A549 (cell line): ENCODE measurements around a stretch of chr6.

DNA sequence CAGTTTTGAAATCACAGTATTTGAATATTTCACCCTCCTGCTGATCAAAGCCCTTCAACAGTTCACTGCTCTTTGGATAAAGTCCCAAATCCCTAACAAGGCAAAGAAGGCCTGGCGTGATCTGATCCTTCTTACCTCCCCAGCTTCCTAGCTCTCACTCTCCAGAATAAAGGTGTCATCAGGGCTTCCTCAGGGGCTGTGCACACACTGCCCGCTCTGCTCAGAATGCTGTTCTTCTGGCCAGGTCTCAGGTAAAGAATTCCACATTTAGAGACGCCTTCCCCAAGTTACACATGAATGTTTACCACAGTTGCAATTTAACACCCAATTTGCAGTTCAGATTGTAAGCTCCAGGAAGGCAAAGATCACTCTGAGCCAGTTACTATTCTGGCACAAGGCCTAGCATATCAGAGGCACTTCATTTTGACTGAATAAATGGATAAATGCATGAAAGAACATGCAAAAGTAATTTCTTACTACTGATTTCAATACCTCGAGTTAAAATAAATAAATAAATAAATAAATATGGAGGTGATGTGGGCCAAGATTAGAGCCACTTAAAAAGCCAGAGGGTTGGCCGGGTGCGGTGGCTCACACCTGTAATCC is 59.0 kb upstream of the MCM9 start:
- PRO-cap = no peak
CAGE:
- cytosol, long polyA plus RNA = no peak
- long polyA plus RNA = no peak
- nucleus, long polyA plus RNA = no peak

GRCh38 chr6:119179159-119179829 is 100.8 kb upstream of the FAM184A start:
- PRO-cap = no peak
CAGE:
- cytosol, long polyA plus RNA = no peak
- long polyA plus RNA = no peak
- nucleus, long polyA plus RNA = no peak

DNA sequence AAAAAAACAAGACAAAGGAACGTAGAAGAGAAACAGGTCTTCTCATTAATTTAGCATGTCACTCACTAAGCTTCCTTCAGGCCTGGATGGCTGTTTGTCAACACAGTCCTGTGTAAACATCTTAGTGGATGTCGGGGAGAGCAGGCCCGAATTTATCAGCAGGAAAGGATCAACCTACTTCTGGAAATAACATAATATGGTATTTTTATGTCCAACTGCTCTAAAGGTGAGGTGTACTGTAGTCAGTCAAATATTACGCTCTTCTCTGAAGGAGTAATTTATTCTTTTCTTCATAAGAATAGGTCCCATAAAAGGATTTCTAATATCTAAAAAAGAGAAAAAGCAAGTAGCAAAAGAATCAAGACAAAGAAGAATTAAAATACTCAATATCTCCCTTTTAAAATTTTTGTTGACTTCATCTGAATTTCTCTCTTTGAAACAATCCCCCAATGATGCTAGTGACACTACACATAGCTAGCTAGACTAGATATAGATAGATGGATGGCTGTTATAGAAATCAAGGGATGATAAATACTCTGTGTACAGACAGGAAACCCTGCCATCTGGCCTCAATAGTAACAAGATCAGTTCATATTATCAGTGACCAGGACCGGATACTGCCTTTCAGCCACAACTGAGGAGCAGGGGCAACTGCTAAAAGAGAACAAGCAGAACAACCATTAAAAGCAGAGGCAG is 118.0 kb upstream of the FAM184A start:
- PRO-cap = no peak
CAGE:
- cytosol, long polyA plus RNA = no peak
- long polyA plus RNA = no peak
- nucleus, long polyA plus RNA = no peak

DNA sequence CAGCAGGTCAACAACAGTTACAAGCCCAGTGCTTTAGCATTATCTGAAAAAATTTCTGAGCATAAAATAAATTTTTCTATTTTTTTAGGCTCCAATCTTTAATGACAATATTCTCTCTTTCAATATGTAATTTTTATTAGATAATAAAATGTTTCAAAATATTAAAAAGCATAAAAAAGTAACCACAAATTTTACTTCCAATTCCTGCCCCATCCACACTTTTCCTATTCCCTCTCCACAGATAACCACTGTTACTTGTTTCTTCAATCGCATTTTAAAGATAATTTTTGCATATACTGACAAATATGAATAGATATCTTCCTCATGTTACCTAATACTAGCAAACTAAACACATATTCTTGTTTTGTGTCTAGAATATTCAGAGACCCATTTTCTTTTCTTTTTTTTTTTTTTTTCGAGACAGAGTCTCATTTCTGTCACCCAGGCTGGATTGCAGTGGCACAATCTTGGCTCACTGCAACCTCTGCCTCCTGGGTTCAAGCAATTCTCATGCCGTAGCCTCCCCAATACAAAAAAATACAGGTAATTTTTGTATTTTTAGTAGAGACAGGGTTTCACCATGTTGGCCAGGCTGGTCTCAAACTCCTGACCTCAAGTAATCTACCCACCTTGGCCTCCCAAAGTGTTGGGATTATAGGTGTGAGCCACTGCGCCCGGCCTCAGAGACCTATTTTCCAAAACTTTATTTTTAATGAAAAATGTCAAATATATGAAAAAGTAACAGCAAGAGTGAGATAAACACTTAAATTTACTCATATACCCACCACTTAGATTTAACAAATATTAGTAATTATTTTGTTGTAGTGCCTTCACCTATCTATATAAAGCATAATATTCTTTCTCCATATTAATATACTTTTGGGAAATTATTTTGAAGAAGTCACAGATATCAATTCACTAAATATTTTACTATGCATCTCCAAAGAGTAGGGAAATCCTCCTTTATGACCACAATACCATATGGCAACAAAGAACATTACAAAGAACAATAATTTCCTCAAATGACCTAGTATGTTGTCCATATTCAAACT is 128.2 kb downstream of the MAN1A1 start:
- PRO-cap = no peak
CAGE:
- cytosol, long polyA plus RNA = no peak
- long polyA plus RNA = no peak
- nucleus, long polyA plus RNA = no peak

DNA sequence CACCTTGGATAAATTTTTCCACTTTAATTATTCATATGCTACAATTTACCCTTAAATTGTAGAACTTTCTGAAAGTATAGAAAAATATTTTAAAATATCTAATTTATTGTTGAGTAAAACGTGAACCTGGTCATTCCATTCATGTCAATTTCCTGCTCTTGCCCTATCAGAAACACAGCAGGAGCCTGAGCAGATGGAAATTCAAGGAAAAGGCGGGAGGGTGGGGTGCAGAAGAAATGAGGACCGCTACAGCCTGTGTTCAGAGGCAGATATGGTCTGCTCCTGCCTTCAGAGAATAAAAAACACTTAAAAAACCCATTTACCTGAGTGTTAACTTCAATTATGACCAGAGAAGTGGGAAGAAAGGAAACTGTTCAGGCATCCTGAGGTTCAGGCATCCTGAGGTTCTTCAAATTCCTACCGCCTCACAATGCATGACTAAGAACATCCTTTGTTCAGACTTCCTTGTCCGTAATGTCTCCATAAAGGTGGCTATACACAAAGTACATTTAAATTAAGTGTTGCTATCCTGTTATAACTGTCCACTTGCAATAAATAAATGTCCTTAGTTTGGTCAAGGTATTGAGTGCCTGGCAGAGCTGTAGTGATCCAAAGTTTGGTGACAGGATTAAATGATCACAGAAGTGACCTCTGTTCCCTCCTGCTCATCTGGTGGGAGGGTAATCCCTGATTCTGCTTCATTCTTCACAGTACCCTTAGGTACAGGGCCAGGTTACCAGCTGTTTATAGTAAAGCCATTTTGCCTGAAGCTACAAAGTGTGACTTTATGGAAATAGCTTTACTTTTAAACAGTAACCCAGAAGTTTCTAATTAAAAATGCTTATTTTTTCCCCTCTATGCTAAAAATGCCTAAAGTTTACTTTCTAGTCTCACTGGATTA is 109.1 kb downstream of the MAN1A1 start:
- PRO-cap = no peak
CAGE:
- cytosol, long polyA plus RNA = no peak
- long polyA plus RNA = no peak
- nucleus, long polyA plus RNA = no peak

DNA sequence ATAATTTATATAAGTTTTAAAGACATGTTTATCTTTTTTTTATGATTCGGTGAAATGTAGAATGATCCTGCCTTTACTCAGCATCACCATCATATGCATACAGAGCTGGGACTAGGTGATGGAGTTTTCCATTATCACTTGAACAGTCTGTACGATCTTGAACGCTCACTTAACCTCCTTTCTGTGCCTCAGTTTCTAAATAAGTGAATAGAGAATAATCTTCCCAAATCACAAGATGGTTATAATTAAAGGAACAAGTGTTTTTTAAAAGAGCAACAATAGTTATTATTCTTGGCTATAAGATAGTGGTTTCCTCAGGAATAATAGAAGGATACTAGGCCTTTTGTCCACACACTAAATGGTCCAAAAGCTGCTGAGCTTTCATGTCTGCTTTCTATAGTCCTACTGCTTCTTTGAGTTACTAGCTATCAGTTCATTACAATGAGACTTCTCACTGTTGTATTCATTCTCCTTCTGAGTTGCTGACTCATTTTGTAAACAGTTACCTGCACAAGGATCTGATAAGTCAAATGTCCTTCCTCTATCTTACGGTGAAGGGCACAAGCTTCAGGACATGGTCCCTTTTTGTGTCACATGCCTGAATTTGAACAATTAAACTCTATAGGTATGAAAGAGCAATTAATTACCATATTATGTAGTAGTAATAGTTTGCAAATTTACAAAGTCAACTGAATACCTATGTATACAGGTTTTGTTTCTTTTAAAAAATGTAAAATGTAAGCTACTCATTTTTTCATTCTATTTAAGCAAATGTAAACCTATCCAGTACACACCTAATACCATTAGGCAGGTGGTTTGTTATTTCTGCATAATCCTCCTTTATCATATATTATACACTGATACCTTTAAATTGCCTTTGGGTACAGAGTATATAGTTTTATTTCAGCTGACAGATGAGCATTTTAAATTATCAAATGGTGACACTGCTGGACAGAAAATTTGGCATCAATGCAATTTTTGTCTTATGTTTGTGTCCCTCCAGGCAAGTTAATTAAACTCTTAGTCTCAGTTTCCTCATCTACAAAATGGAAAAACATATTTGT is 90.5 kb downstream of the MAN1A1 start:
- PRO-cap = no peak
CAGE:
- cytosol, long polyA plus RNA = no peak
- long polyA plus RNA = no peak
- nucleus, long polyA plus RNA = no peak

- PRO-cap = no peak
CAGE:
- cytosol, long polyA plus RNA = no peak
- long polyA plus RNA = no peak
- nucleus, long polyA plus RNA = no peak
These were observed 5.6 kb upstream of the MAN1A1 start for GRCh38 chr6:119355082-119355563.

DNA sequence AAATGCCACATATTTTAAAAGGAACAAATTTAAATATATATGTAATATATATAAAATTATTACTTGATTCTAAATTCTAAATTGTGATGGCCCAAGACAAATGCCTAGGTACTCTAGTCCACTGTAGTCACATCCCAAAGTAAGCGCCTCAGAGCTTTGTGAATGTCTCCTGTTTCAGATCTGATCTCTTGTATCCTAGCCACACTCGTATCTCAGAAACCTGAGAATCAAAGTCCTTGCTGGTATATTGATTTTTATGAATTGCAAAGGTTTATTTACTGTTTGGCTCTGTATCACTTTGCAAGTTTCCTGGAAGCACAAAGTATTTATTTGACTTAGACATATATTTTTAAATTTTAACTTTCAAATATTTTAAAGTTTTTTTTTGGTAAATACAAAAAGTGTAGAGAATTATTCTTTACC is 148.8 kb upstream of the MAN1A1 start:
- PRO-cap = no peak
CAGE:
- cytosol, long polyA plus RNA = no peak
- long polyA plus RNA = no peak
- nucleus, long polyA plus RNA = no peak

- PRO-cap = no peak
CAGE:
- cytosol, long polyA plus RNA = no peak
- long polyA plus RNA = no peak
- nucleus, long polyA plus RNA = no peak
These were observed 290.6 kb downstream of the TBC1D32 start for GRCh38 chr6:121043634-121044102.

DNA sequence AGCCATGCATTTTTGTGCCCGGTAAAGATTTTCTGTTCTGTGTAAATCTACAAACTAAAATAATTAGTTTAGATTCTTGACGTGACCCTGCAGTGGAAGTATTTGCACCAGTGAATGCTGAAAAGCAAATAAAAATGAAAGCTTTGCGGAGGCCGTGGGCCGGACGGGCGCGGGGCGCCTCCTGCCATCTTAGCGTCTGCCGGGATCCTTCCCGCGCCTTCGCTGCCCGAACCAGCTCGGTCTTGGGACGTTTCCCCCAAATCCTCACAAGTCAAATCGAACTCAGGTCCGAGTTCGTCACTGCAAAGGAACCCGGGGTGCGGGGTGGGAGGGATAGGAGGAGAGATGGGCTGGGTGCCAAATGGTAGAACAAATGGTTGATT is 1.5 kb downstream of the GJA1 start:
- PRO-cap = no peak
CAGE:
- cytosol, long polyA plus RNA = no peak
- long polyA plus RNA = no peak
- nucleus, long polyA plus RNA = no peak

GRCh38 chr6:122211418-122212014 is 187.9 kb upstream of the HSF2 start:
- PRO-cap = unidirectional peak, plus-strand start at chr6:122211646
CAGE:
- cytosol, long polyA plus RNA = no peak
- long polyA plus RNA = no peak
- nucleus, long polyA plus RNA = no peak

GRCh38 chr6:122568429-122568769 is 41.8 kb upstream of the PKIB start:
- PRO-cap = no peak
CAGE:
- cytosol, long polyA plus RNA = no peak
- long polyA plus RNA = no peak
- nucleus, long polyA plus RNA = no peak

GRCh38 chr6:122717150-122717682 is 62.3 kb upstream of the FABP7 start:
- PRO-cap = no peak
CAGE:
- cytosol, long polyA plus RNA = no peak
- long polyA plus RNA = no peak
- nucleus, long polyA plus RNA = no peak

DNA sequence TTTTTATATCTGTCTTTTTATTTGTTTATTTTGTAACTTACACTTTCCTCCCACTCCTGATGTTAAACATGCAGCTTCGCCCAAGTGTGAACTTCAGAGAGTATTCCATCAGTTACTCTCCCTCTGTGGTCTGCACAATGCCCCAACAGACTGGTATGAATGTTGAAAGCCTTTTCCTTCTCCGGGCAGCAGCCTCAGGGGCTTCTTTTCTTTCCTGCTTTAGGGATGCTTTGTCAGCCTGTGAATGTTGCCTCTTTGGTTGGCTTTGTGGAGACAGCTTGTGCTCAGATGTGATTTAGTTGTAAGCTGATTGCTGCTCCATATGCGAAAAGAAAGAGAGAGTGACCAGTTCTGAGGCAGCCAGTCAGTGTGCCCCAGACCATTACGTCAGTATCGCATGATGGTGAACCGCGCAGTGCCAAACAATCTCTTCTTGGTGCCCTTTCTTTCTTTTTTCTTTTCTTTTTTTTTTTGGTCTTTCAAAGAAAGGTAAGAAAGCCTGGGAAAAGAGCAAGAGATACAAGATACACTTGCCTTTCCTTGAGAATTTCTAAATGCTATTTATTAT is 44.1 kb downstream of the SMPDL3A start:
- PRO-cap = no peak
CAGE:
- cytosol, long polyA plus RNA = no peak
- long polyA plus RNA = no peak
- nucleus, long polyA plus RNA = no peak

DNA sequence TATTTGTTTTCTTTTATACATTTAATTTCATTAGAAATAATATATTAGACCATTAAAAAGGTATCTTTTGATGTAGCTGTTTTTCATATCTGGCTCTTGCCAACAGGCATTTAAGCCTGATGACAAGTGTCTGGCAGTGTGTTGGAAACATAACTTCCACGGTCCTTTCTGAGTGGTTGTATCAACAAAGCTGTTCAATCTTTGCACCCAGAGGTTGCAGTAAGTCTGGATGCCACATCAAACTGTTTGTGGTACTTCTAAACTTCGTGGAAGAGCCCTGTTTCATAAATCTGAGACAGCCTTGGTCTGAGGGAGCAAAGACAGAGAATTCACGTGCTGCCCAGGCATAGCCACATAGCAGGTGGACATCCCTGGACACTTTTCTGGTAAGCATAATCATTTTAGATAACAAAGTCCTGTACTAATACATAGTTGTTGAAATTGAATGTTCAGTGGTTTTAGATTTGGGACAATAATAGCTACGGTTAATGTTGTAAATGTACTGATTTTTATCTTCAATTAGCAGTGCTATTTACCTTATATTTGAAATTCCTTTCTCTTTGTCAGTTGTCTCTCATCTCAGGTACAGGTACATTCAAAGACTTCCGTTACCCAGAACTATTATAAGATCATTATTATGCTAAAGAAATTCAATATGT is 197.2 kb downstream of the TRDN start:
- PRO-cap = no peak
CAGE:
- cytosol, long polyA plus RNA = no peak
- long polyA plus RNA = no peak
- nucleus, long polyA plus RNA = no peak

- PRO-cap = no peak
CAGE:
- cytosol, long polyA plus RNA = no peak
- long polyA plus RNA = no peak
- nucleus, long polyA plus RNA = no peak
These were observed 453 bp downstream of the TRDN start for GRCh38 chr6:123636255-123636738.

GRCh38 chr6:123802198-123802643 is 1.4 kb upstream of the NKAIN2 start:
- PRO-cap = no peak
CAGE:
- cytosol, long polyA plus RNA = no peak
- long polyA plus RNA = no peak
- nucleus, long polyA plus RNA = no peak

- PRO-cap = no peak
CAGE:
- cytosol, long polyA plus RNA = no peak
- long polyA plus RNA = no peak
- nucleus, long polyA plus RNA = no peak
These were observed 1.3 kb downstream of the RNF217 start for GRCh38 chr6:124963597-124963894.

DNA sequence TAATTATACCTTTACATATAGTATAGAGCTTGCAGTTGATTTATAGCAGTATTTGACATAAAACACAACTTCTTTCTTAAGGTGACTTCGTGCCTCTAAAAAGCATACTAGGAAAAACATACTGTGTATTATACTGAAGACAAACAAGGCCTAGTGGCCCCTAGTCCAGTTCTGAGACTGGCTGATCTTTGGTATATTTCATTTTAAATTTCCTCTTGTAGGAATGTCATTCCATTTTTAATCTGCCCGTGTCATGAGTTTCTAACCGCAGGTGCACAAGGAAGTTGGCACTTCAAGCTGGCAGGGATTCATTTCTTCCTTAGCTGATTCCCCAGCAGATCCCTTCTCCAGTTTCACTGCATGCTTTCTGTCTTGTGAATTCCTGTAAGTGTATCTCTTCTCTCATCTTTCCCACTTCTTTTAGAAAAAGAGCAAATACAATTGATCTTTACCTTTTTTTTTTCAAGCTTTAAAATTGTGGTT is 36.8 kb downstream of the RNF217 start:
- PRO-cap = no peak
CAGE:
- cytosol, long polyA plus RNA = no peak
- long polyA plus RNA = no peak
- nucleus, long polyA plus RNA = no peak

- PRO-cap = unidirectional peak, plus-strand start at chr6:125202384; unidirectional peak, plus-strand start at chr6:125202428
CAGE:
- cytosol, long polyA plus RNA = no peak
- long polyA plus RNA = no peak
- nucleus, long polyA plus RNA = no peak
These were observed 48.5 kb downstream of the TPD52L1 start for GRCh38 chr6:125201842-125202705.